Pericardium (tissue), 1 donor: ENCODE data around the genes THAP8, ZNF345, ZNF585A and ZNF875.

GRCh38 chr19:35513953-35514642 is 649 bp upstream of the DMKN start:
- RRBS = 6% methylated on average over 5 of the region's 26 CpGs

DNA sequence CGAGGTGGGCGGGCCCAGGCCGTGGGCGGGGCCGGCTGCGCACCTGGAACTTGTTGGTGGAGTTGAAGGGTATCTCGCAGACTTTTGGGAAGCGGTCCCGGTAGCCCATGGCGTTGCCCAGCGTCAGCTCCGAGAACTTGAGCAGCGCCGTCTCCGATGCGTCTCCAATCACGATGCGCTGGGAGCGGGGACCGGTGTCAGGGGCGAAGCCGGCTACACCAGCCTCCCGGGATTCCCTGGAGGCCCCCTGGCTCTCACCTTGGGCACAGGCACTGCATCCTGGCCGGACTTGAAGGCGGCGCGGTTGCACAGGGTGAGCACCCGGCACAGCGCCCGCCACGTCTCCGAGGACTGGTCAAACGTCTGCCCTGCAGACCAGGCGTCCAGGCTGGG is 5.1 kb downstream of the ATP4A start:
- RRBS = 13% methylated on average over 24 of the region's 34 CpGs

- RRBS = no CpG with 5 or more reads among the region's 8 CpGs
These were observed 2.6 kb upstream of the HAUS5 start for GRCh38 chr19:35609745-35610534.

DNA sequence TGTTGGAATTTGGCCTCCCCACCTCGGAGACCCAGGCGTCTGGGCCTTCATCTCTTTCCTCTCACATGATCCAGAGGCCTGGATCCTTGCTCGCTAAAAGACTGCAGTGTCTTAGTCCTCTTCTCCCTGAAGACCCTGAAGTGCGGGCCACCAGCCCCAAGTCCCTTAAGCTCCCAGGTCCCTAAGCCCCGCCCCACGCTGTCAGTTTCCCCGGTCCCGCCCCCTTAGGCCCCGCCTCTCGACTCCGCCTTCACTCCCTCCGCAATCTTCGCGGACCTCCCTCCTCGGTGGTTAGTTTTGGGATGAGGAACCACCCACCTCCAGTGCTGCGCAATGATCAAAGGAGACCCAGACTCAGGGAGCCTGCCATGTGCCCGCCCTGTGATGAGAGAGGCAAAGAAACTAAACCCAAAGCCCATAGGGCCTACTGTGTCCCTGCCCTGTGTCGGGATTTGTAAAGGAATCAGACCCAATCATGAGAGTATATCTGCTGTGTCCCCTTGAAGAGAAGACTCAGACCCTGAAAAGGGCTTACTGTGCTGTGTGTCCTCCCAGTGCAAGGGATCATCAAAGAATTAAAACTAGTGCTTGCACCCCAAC is 3.1 kb upstream of the COX6B1 start:
- RRBS = no CpG with 5 or more reads among the region's 18 CpGs

GRCh38 chr19:35754383-35754924 is 2.4 kb downstream of the HSPB6 start:
- RRBS = no CpG with 5 or more reads among the region's 10 CpGs

DNA sequence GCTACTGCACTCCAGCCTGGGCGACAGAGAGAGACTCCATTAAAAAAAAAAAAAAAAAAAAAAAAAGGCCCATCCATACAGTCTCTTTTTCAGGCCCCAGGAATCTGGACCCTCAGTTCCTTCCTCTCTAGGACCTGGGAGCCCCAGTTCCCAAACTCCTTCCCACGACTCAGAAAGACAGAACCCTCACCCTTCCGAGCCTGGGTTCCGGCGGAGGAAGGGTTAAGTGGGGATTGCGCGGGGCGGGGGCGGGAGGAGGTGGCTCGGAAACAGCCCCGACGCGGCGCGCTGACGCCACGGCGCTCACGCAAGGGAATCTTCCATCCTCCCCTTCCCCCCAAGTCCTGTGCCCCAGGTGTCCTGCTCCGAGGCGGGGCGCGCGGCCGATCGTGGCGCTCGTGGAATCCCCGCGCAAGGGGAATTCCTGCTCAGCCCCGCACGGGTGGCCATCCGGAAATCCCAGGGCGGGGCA is 2.8 kb upstream of the HCST start:
- RRBS = 2% methylated on average over 2 of the region's 34 CpGs

- RRBS = no CpG with 5 or more reads among the region's 7 CpGs
These were observed 5.5 kb upstream of the TYROBP start for GRCh38 chr19:35913616-35914042.

- RRBS = 1% methylated on average over 13 of the region's 57 CpGs
These were observed 4.7 kb upstream of the LRFN3 start for GRCh38 chr19:35931135-35932283.

GRCh38 chr19:36017649-36018007 is 3.6 kb upstream of the ALKBH6 start:
- RRBS = no CpG with 5 or more reads among the region's 14 CpGs

- RRBS = under 1% methylated on average over 16 of the region's 80 CpGs
These were observed at the start of gene THAP8 for GRCh38 chr19:36053774-36054834. Gene THAP8 (minus strand): TSS chr19:36054285.

DNA sequence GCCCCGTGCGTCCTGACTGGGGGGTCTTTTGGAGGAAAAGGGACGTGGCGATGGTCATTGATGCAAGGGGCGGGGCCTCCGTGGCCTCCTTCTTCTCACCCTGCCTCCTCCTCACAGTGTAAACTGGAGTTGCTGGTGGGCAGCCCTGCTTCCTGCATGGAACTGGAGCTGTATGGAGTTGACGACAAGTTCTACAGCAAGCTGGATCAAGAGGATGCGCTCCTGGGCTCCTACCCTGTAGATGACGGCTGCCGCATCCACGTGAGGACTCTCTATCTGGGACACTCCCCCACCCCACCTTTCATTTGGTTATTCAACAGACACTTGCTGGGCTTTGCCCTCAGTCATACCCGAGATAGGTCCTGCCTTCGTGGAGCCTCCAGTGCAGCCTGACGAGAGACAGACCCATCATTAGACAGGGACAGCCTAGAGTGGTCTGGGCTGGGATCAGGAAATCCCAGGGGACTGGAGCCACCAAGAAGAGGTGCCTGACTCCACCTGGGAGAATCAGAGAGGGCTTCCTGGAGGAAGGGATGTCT is 725 bp downstream of the TBCB start:
- RRBS = no CpG with 5 or more reads among the region's 14 CpGs

GRCh38 chr19:36129339-36129565 is 10.6 kb upstream of the CAPNS1 start:
- RRBS = no CpG with 5 or more reads among the region's 6 CpGs

DNA sequence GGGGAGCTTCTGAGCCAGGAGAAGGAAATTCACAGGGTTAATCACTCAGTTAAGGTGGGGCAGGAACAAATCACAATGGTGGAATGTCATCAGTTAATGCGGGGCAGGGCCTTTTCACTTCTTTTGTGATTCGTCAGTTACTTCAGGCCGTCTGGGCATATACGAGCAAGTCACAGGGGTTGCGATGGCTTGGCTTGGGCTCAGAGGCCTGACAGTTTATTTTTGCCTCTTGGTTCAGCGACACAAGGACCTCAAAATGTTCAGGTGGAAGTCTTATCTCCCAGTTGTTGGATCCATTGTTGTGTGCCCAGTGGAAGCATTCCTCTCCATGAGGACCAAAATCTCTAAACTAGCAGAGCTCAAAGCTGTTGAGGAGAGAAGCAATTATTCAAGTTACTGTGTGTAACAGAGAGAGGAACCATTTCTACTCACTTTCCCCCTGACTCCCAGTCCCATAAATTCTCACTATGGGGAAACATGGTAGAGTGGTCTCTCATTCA is 8.6 kb upstream of the COX7A1 start:
- RRBS = no CpG with 5 or more reads among the region's 6 CpGs

GRCh38 chr19:36215924-36216597 is 1.2 kb downstream of the ZNF146 start:
- RRBS = no CpG with 5 or more reads among the region's 20 CpGs

GRCh38 chr19:36237000-36238062 is 22.4 kb downstream of the ZNF146 start:
- RRBS = no CpG with 5 or more reads among the region's 7 CpGs

- RRBS = no CpG with 5 or more reads among the region's 4 CpGs
These were observed 26.5 kb downstream of the ZNF850 start for GRCh38 chr19:36746037-36746524.

- RRBS = no CpG with 5 or more reads among the region's 47 CpGs
These were observed at the start of gene ZNF345 for GRCh38 chr19:36850632-36851596. Gene ZNF345 (plus strand): TSS chr19:36850876.

GRCh38 chr19:37172292-37173059 is at the start of gene ZNF585A:
Gene ZNF585A (minus strand): TSS chr19:37172695.
- RRBS = no CpG with 5 or more reads among the region's 28 CpGs

DNA sequence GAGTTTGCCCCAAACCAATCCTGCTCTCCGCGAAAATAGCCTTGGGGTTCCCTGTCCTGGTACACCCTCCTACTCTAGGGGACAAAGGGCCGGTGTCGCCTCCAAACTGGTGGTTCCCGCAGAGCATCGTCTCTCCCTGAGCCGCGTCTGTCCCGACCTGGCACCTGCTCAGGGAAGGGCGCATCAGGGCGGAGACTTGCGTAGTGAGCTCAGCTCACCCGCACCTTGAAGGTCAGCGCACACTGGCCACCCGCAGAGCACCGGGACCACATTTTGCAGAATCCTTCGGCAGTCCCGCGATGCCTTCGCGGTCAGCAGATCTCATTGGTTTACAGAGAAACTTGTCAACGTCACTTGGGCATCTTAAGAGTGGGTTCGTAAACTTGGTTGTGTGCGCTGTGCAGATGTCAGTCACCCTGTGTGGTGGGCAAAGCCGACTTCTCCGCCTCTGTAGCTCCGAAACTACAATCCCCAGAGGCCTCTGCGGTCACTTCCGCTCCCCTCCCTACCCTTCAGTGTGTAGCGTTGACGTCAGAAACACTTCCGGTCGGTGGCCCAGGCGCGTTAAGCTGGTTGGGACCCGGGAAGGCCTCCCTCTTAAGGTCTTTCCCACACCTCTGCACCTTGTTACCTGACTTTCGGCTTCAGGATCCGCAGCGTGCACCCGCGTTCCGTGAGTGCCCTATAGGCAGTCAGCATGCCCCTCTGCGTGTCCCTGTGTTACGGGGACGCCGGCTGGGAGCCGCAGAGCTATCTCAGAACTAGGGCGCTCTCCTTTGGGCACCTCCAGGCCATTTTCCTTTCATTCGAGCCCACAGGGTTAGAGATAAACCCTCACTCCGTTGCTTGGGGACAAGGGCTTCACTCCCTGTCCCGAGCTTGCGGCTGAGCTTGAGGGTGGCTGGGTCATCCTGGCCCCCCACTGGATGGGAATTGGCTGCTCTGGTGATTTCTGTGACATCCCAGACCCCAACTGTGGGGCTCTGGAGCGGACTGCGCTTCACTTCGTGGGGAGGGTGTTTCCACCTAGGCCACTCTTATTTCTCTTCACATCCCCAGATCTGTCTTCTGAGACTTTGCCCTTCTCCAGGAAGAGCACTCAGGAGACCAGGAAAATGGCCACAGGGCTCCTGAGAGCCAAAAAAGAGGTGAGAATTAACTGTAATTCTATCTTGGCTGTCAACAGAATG is at the start of gene ZNF875:
Gene ZNF875 (plus strand): TSS at position 540 of the 1,190 bp plus-strand sequence.
- RRBS = 26% methylated on average over 1 of the region's 55 CpGs